Peyer's patch (tissue), 4 donors: ENCODE data around the genes C16orf92, MAPK3 and ITGAL.

DNA sequence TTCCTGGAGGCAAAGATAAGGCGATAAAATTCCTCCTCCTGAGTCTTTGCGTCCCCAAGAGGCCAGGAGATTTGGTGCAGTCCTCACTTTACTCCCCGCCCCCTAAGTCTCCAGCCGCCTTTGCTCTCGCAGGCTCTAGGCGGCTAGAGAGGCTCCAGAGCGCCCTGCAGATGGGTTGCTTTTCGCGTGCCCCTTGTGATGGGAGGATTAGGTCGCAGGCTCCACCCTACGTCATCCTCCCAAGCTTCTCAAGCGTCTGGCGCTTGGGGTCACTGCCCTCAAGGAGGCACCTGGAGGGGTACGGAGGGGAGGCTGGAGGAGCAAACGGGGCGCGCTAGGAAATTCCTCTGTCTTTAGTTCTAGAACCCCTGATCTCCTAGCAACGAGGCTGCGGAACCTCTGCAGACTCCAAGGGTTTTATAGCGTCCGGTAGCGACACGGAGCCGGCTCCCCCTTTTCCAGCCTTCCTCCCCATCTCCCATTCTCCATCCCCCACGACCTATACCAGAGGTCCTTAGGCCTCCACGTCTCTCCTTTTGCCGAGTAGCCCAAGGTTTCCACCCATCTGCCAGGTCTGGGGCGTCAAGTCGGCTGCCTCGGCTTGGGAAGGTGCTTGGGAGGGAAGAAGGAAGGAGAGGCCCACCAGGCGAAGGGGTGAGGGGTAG lies 539 bp upstream of the CDIPT start:
- PRO-cap, result bidirectional peak, plus-strand start at position 146 of the sequence, minus-strand start outside the sequence
- RAMPAGE, long total RNA, 4 experiments, result no peak in any of the 4 experiments

- PRO-cap, result bidirectional peak, plus-strand start at chr16:29974931, minus-strand start at chr16:29974770
- RAMPAGE, long total RNA, 4 experiments, result no peak in any of the 4 experiments
Measured at GRCh38 chr16:29974051-29975210, 763 bp downstream of the TAOK2 start.

- PRO-cap, result no peak
- RAMPAGE, long total RNA, 4 experiments, result no peak in any of the 4 experiments
Measured at GRCh38 chr16:29992318-29992904, 3.0 kb downstream of the HIRIP3 start.

GRCh38 chr16:30023023-30023677 lies at the start of gene C16orf92:
Gene C16orf92, plus strand, starts transcription at chr16:30023198.
- PRO-cap, result no peak
- RAMPAGE, long total RNA, 4 experiments, result no peak in any of the 4 experiments

DNA sequence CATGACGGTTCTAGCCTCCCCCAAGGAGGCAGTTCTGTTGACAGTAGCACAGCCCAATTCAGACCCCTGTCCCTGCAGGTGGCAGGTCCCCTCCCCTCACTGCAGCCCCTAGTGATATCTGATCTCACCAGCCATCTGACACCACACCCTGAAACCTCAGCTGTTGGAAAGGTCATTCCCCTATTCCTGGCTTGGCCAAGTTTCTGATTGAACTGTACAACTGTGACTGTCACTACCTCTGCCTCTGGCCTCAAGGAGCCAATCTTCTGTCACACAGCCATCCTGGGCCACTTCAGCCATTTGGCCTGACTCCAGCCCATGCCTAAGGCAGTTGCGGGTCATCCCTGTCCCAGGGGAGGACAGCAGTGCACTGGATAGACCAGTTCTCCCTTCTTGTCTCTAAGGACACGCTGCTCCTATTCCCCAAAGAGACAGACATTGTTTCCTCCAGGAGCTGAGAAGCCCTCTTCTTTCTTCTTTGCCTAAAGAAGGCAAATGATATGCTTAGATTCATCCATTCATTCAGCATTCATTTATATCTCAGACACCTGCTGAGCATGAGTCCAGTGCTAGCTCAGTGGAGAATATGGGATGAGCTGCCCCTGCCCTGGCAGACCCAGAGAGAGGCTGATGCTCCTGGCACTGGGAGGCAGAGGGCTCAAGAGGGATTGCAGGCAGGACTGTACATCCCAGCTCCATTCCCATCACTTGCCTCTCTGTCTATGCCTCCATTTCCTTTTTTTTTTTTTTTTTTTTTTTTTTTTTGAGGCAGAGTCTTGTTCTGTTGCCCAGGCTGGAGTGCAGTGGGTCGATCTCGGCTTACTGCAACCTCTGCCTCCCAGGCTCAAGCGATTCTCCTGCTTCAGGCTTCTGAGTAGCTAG lies 4.5 kb upstream of the ALDOA start:
- PRO-cap, result no peak
- RAMPAGE, long total RNA, 4 experiments, result no peak in any of the 4 experiments

DNA sequence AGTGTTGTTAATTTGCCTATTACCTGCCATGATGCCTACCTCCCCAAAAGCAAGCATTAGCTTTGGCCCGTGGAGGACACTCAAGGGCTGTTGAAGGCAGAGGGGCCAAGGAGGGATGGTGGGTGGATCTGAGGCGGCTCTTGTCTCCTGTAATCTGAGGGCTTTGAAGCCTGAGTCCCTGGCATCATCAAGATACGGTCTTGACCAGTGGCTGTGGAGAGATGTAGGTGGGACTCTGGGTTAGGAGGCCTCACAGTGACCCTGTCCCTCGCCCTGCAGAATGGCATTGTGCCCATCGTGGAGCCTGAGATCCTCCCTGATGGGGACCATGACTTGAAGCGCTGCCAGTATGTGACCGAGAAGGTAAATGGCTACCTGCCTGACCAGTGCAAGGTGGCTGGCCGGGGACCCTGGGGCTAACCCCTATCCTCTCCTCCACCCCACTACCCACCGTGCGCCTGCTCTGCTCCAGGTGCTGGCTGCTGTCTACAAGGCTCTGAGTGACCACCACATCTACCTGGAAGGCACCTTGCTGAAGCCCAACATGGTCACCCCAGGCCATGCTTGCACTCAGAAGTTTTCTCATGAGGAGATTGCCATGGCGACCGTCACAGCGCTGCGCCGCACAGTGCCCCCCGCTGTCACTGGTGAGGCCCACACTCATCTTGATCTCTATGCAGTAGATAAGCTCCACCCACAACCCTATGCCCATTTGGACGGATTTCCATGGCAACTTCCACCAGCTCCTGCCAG lies 3.6 kb downstream of the ALDOA start:
- PRO-cap, result no peak
- RAMPAGE, long total RNA, 4 experiments, result no peak in any of the 4 experiments

DNA sequence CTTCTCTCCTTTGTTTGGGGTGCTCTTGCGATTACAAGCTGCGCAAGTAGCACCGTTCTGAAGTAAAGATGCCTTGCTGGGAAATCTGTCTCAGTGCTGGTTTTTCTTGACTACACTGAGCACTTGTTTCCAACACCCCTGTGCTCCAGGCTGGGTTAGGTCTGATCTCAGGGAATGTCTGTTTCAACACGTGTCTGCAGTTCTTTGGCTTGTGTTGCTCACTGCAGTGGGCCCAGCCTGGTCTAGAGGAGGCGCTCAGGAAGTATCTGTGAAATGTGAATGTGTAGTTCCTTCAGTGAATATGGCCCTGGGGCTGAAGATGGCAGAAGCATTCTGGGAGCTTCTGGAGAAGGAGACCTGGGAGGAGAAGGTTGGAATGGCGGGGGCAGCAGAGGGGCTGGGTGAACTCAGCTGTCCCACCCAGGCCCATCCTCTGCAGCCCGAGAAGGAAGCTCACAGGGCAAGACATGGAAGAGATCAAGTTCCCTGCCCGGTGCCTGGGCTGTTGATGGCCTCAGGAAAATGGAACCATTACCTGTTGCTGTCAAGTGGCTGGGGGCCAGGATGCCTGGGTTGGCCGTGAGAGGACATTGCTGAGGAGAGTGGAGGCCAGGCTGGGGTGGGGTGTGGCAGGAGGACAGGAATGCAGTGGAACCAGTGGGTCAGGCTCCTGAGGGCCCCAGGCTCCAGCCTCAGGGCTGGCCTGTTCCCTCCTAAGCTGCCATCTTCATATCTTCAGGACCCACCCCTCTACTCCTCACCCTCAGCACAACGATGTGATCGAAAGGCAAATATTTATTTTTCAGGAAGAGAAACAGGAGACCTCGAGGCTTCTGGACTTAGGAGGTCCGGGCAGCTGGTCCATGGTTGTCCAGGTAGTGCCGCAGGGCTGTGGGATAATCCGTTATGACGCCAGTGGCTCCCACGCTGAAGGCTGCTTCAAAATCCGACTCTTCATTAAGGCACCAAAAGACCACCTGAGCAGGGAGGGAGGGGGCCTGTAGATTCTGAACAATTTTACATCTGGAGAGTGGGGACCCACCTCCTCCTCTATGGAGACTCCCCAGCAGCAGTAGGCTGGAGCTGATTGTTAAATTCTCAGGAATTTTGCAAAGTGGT lies 8.4 kb upstream of the YPEL3 start:
- PRO-cap, result no peak
- RAMPAGE, long total RNA, 4 experiments, result start-site peak on the minus strand in 1 of 4 experiments, centred at positions 334 to 934 of the sequence, 6 to 9 reads per replicate

- PRO-cap, result bidirectional peak, plus-strand start at chr16:30117032, minus-strand start at chr16:30116905
- RAMPAGE, long total RNA, 4 experiments, result start-site peak on the minus strand in 1 of 4 experiments, at chr16:30116648-30117293 at its widest, 22 to 36 reads per replicate
Measured at GRCh38 chr16:30116634-30117569, 3.6 kb upstream of the GDPD3 start.

DNA sequence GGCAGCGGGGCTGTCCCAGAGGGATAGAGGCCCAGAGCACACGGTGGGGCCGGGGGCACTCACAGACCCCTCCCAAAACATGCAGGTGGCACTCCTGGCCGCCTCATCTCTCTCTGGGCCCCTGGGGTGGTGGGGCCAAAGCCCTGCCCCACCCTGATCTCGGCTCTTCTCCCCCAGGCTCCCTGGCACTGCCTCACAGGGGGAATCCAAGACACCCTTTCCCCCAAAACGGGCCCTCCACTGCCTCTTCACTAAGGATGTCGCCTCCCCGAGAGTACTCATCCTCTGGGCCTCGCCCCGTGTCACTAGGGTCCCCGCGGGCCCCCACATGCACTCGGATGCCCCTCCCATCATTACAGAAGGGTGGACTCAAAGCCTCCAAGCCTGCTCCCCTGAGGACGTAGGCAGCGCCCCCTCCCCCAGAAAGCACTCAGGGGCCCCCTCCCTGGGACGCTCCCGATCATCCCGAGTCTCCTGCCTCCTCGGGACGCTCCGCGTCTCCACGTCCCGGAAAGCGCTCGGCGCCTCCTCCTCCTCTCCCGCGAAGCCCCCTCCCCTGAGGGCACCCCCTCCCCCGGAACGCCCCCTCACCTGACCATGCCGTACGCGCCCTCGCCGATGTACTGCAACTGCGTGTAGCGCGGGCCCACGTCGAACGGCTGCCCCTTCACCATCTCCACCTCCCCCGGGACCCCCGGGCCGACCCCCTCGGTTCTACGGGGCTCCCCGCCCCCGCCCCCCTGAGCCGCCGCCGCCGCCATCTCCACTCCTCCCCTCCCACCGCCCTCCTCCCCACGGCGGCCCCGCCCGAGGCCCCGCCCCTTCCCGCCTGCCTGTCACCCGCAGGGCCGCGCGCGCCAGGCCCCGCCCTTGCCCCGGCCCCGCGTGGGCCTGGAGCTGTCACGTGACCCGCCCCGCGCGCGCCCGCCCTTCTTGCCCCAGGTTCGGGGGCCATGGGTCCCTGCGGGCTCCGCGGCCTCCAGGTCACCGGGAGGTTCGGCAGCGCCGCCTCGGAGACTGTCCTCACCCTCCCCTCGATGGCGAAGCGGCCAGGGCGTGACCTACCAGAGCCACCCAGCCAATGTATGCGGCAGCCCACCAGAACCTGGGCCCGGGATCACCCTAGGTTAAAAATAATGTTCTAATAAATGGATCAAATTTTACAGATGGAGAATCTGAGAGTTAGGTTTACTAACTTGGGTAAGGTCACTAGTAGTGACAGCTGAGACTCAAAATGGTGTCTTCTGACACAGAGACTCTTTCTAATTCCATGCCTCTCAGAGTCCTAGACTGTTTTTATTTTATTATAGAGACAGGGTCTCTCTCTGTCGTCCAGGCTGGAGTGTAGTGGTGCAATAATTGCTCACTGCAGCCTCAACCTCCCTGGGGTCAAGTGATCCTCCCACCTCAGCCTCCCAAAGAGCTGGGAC lies at the start of gene MAPK3:
MAPK3 (minus strand) TSS at position 772 of the 1,430 bp plus-strand sequence.
- PRO-cap, result unidirectional peak, minus-strand start at position 504 of the sequence; bidirectional peak, plus-strand start at position 941 of the sequence, minus-strand start at position 782 of the sequence
- RAMPAGE, long total RNA, 4 experiments, result start-site peak on the minus strand in 4 of 4 experiments, centred at positions 475 to 751 of the sequence, 5 to 145 reads per replicate

DNA sequence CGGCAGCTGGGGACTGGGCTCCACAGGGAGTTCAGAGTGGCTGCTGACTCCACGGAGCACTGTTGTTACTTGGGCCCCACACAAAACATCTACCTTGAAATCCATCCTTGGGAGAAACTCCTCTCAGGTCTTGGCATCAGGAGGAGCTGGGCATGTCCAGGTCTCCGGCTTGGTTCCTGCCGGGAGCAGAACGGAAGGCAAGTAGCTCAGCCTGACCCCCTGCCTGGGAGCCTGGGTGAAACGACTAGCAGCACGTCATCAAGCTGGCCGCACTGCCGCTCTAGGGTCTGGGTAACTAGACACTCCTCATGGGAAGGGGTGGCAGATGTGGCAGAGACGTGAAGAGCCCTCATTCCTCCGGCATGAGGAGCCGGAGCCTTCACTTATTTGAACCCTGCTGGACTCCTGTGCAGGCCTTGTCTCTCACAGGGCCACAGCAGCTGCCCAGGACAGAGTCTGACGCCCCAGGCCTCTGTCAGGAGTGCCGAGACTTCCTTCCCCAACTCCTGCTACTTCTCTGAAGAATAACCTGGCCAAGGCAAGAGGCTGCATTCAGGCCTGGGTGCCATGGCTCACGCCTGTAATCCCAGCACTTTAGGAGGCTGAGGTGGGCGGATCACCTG lies 7.5 kb downstream of the CD2BP2 start:
- PRO-cap, result no peak
- RAMPAGE, long total RNA, 4 experiments, result no peak in any of the 4 experiments

DNA sequence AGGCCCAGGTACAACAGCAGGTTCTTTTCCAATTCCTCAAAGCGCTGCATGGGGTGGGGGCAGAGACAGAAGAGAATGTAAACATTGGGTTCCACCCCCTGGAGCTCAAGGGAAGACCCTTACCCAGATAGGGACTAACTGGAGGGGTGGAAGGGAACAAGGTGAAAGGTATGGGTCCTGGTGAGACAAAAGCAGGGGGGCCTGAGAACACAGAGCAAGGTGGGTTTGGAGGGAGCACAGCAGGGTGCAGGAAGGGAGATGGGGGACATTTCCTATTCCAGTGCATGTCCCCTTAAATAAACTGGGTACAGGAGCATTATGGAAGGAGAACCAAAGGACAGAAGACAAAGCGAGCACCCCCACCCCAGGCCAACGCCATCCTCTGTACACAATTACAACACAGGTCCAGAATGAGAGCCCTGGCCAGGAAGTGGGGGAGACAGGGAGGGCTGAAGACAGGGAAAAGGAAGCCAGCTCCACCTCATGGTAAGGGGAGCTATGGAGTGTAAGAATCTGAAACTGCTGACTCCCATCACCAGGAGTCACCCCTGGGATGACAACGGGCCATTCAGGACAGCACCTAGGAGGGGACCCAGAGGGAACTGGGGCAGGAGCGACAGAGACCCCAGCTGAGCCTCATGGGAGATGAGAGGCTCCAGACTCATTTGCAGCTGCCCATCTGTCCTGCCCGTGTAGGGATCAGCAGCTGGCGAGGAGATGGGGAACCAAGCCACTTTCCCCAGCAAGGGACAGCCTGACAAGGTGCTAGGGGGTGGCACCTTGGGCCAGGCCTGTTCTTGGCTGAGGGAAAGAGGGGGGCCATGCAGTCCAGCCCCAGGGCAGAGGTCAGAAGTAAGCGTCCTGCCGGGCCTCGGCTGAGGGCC lies 2.2 kb upstream of the CD2BP2 start:
- PRO-cap, result no peak
- RAMPAGE, long total RNA, 4 experiments, result no peak in any of the 4 experiments

- PRO-cap, result no peak
- RAMPAGE, long total RNA, 4 experiments, result start-site peak on the minus strand in 1 of 4 experiments, at chr16:30358206-30358282 at its widest, 17 reads per replicate
Measured at GRCh38 chr16:30358063-30358658, 3.1 kb upstream of the CD2BP2 start.

DNA sequence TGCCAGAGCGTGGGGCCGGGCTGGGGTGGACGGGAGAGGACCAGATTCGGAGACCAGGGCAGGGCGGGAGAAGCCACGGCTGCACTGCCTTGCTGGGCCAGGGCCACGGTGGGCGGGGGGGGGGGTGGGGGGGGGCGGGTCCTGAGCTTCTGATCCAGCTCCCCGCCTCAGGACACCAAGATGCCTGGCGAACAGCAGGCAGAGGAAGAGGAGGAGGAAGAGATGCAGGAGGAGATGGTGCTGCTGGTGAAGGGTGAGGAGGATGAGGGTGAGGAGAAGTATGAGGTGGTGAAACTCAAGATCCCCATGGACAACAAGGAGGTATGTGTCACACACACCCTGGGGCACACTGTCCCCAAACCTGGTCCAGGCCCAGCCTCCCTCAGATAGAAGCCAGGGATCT lies 469 bp downstream of the ZNF771 start:
- PRO-cap, result no peak
- RAMPAGE, long total RNA, 4 experiments, result no peak in any of the 4 experiments

- PRO-cap, result unidirectional peak, minus-strand start at chr16:30471110
- RAMPAGE, long total RNA, 4 experiments, result no peak in any of the 4 experiments
Measured at GRCh38 chr16:30470959-30471537, 1.5 kb upstream of the ITGAL start.

- PRO-cap, result bidirectional peak, plus-strand start at chr16:30472649, minus-strand start at chr16:30472568
- RAMPAGE, long total RNA, 4 experiments, result start-site peak on the plus strand in 4 of 4 experiments, at chr16:30472668-30472859 at its widest, 10 to 27 reads per replicate
Measured at GRCh38 chr16:30472457-30473048, at the start of gene ITGAL. Gene ITGAL, plus strand, starts transcription at chr16:30472742.

DNA sequence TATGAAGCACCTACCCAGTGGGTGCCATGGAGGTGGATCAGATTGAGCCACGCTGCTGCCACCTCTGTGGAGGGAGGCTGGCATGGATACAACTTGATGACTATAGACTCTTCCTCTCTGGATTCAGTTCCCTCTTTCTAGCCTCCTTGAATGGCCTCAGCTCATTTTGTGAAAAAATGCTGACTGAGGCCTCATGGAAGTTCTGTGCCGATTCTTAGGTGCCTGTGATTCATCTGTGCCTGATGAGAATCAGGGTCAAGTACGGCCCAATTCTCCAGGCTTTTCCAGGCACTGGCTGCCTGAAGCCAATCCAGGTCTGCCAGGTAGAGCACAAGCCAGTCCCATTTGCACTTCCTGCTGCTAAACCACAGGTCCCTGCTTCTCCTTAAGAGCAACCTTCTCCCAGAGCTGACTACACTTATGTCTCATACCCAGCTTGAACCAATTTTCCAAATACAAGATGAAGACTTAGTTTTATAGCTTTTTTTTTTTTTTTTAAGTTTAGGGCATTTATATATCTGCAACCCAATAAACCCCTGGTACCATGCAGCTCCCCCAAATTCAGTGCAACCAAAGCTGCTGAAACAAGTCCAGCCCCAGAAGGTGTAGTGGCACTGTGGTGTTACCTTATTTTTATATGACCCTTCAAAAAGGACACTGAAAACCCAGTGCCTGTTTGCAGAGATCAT lies 7.2 kb downstream of the ZNF689 start:
- PRO-cap, result no peak
- RAMPAGE, long total RNA, 4 experiments, result no peak in any of the 4 experiments

GRCh38 chr16:30697767-30698930 lies 822 bp upstream of the SRCAP start:
- PRO-cap, result bidirectional peak, plus-strand start at chr16:30698196, minus-strand start at chr16:30698046; bidirectional peak, plus-strand start at chr16:30698464, minus-strand start at chr16:30698375; bidirectional peak, plus-strand start at chr16:30698497, minus-strand start at chr16:30698511; bidirectional peak, plus-strand start at chr16:30698639, minus-strand start at chr16:30698560; bidirectional peak, plus-strand start at chr16:30698723, minus-strand start at chr16:30698704
- RAMPAGE, long total RNA, 4 experiments, result start-site peak on the plus strand in 3 of 4 experiments, at chr16:30698123-30698639 at its widest, 21 to 122 reads per replicate; start-site peak on the minus strand in 1 of 4 experiments, at chr16:30698469-30698504 at its widest, 7 reads per replicate

DNA sequence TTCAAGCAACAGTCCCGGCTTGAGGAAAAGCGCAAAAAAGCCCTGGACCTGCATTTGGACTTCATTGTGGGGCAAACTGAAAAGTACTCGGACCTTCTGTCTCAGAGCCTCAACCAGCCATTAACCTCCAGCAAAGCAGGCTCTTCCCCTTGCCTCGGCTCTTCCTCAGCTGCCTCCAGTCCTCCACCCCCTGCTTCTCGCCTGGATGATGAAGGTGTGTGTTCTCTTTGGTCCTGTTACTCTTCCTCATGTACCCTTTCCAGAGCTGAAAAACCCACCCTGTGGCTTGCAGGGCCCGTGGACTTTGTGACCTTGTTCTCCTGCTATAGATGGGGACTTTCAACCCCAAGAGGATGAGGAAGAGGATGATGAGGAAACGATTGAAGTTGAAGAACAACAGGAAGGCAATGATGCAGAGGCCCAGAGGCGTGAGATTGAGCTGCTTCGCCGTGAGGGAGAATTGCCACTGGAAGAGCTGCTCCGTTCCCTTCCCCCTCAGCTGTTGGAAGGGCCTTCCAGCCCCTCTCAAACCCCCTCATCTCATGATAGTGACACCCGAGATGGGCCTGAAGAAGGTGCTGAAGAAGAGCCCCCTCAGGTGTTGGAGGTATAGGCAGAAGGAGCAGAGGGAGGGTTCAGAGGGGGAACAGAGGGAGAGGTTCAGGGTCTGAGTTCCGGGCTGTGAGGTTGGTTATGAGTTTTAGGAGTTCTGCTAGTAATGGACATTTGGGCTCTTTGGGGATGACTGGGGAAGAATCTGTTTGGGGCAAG lies 10.7 kb downstream of the SRCAP start:
- PRO-cap, result no peak
- RAMPAGE, long total RNA, 4 experiments, result start-site peak on the plus strand in 1 of 4 experiments, centred at position 546 of the sequence, 28 reads per replicate

DNA sequence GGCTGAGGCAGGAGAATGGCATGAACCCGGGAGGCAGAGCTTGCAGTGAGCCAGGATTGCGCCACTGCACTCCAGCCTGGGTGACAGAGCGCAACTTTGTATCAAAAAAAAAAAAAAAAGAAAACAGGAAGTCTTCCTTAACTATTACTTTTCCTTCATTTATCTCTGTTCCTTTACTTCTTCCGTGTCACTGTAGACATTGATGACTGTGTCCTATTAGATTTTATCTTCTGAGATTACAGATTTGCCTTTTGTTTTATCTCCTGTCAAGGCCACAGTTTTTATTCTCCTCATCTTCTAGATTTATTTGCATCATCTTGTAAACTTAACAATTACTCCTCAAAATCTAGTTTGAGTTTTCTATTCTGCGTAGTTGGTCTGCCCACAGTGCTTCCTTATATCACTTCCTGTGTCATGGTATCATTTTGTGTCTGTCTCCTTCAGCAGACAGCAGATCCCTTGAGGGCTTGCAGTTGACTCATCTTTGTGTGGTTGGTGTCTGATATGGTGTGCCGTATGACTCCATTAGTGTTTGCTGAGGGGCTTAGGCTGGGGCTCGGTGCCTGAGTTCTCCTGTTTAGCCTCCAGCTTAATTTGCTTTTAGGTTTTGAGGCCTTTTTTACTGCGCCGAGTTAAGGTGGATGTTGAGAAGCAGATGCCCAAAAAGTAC lies 16.6 kb downstream of the SRCAP start:
- PRO-cap, result no peak
- RAMPAGE, long total RNA, 4 experiments, result no peak in any of the 4 experiments

- PRO-cap, result no peak
- RAMPAGE, long total RNA, 4 experiments, result no peak in any of the 4 experiments
Measured at GRCh38 chr16:30741046-30741251, 507 bp downstream of the TMEM265 start.